A375 (cell line): Measurements from ENCODE around the gene NQO1.

GRCh38 chr16:68507613-68508041 is 31.5 kb upstream of the ZFP90 start:
- RAMPAGE, long total RNA, result no peak

DNA sequence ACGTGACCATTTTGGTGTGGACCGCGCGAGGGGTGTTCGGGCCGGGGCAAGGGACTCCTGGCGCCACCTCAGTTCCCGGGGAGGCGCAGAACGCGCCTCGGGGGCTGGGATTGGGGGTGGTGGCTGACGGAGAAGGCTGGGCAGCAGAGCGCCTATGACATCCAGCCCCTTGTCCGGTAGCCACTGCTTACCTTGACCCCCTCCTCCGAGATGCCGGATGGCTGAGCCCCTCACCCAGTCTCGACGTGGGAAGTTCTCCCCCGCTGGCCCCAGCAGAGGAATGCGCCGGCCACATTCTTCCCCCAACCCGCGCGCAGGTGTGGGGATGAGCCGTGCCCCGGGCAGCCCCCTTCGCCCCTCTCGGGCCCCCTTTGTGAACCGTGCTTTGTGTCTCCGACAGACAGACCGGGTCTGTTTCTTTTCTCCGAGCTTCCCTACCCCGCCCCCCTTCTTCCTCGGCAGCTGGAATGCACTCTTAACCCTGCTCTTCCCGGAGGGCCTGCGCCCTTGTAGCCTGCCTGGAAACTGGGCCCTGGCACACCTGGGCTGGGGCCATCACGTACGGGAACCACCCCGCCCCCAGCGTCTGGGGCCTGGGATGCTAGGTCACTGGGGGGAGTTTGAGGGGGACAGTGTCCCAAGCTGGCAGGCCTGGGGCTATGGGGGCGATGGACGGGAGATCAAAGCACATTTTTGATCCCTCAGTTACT is 834 bp downstream of the CDH3 start:
- RAMPAGE, long total RNA, result no peak

DNA sequence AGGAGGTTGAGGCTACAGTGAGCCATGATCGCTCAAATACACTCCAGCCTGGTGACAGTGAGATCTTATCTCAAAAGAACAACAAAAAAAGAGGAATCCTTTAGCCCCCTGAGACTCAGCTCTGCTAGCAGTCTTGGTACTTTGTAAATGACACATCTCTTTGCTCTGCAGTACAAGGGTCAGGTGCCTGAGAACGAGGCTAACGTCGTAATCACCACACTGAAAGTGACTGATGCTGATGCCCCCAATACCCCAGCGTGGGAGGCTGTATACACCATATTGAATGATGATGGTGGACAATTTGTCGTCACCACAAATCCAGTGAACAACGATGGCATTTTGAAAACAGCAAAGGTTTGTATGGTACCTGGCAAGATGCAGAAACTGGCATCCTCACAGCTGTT is 30.2 kb upstream of the TANGO6 start:
- RAMPAGE, long total RNA, result no peak

- RAMPAGE, long total RNA, result no peak
Observed at GRCh38 chr16:68841267-68841751, 2.0 kb upstream of the TANGO6 start.

GRCh38 chr16:69116056-69116706 is 10.7 kb downstream of the HAS3 start:
- RAMPAGE, long total RNA, result no peak

DNA sequence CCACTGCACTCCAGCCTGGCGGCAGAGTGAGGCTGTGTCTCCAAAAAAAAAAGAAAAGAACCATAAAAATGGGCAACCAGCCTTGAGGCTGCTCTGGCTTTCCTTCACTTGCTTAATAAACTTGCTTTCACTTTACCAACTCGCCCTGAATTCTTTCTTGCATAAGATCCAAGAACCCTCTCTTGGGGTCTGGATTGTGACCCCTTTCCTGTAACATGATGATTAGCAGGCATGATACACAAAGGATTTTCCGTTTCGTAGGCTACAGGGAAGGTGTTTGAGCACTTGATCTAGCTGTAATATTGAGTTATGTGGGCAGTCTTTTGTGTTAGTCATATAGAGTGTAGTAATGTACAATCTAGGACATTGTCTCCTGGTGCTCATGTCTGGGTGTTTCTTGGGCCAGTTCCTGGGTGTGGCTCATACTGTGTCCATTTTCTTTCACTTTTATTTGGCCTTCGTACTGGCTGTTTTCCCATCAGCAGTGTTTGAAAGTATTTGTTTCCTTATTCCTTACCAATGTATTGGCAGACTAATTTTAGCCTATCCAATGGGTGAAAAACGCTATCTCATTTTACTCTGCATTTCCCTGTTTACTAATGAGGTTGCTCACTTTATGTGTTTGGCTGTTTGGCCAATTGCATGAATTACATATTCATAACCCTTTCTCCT is 13.5 kb upstream of the SNTB2 start:
- RAMPAGE, long total RNA, result no peak

DNA sequence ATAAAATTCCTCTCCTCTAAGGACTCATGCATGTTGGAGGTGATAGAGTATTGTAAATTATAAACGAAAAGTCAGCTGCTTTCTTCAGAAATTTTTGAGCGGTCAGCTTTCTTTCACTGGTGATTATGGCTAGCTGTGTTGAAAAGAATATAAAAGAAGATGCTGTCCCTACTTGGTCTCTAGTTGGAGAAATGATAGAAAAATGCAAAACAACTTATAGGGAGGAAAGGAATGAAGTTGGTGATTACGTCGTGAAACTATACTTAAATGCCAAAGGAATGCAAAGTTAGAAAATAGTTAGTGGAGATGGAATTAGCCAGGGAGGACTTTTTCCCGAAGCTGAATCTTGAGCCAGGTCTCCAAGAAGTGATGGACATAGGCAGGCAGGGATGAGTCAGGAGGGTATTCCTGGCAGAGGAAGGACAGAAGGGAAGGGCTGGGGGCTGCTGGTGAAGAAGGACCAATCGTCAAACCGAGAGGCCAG is 1.6 kb downstream of the SNTB2 start:
- RAMPAGE, long total RNA, result no peak

GRCh38 chr16:69224998-69225696 is 38.2 kb downstream of the SNTB2 start:
- RAMPAGE, long total RNA, result no peak

GRCh38 chr16:69403973-69405000 is 18.5 kb upstream of the TERF2 start:
- RAMPAGE, long total RNA, result no peak

- RAMPAGE, long total RNA, result no peak
Observed at GRCh38 chr16:69417237-69418156, 6.9 kb upstream of the CYB5B start.

DNA sequence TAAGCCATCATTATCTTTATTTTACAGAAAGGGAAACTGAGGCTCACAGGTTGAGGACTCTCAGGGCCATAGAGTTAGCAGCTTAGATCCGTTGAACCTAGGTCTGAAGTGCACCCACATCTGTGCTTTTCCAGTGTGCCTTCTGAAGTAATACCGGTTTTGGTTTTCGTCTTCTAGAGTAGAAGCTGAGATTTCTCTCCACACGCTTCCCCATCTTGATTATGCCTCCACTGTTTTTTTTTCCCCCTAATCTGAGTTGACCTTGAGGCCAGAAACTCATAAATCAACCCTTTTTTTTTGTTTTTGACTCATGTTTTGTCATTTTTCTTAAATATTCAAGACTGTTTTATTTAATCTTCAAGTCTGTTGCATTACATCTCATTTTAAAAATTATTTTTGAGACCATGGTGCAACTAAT is 713 bp downstream of the CYB5B start:
- RAMPAGE, long total RNA, result no peak

GRCh38 chr16:69445040-69445508 is 20.7 kb downstream of the CYB5B start:
- RAMPAGE, long total RNA, result no peak

DNA sequence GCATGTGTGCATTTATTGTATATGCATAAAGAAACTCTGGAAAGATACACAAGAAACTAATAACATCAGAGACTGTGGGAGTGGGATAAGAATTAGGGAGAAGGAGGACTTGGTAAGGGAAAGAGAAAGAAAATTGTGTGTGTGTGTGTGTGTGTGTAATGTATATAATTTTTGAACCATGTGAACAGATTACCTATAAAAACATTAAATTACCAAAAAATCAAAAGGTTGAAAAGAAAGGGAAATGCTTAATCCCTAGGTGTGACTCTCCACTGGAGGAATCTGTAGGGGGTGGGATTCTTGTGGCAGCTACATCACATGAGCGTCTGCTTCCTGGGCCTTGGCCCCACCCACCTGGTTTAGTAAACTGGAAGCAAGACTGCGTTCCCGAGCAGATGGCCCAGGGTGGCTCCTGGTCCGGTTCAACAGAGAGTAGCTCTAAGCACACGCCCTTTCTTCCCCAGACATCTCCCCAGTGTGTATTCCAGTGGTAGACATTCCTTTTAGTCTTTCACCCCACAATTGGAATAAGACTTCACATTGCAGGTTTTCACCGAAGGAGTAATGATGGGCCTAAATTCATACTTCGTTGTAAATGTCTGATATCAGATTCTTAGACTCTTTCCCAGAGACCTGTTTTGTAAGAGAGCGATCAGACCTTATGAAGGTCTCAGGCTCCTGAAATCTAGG is 36.2 kb upstream of the NFAT5 start:
- RAMPAGE, long total RNA, result no peak

- RAMPAGE, long total RNA, result start-site peak on the minus strand at chr16:69726556-69726562, 283 and 87 reads in 2 replicates
Observed at GRCh38 chr16:69726055-69727204, at the start of gene NQO1. Gene NQO1, minus strand, starts transcription at chr16:69726560.

DNA sequence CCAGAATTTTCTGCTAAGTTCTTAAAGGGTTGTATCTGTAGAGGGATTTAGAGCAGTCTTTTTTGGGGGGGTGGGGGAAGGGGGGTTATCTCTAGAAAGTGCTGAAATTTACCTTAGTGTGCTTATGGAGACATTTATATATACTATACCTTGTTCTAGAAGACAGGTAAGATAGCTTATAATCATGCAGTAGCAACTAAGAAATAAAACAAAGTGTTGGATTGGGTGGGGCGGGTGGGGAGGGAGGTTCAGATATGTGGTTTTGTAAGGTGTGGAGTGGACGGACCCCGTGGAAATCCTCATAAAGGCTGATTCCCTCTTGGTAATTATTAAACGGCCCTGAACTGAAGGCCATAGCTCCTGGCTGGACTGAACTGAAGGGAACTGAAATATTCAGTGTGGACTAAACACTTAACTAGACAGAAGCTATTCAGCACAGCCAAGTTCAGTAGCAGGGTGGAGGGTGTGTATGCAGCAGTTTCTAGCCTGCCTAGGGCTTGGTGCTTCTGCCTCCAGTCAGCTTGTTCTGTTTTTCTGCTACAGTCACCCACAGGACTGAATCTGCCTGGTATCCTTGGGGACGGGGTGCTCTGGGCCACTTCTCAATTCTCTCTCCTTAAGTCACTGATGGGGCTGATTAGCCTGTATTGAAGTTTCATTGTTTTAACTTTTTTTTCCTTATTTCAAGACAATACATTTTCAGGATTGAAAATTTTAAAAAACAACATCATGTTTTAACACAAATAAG is 77.0 kb downstream of the WWP2 start:
- RAMPAGE, long total RNA, result no peak

GRCh38 chr16:69965663-69965928 is 14.5 kb downstream of the CLEC18A start:
- RAMPAGE, long total RNA, result no peak

DNA sequence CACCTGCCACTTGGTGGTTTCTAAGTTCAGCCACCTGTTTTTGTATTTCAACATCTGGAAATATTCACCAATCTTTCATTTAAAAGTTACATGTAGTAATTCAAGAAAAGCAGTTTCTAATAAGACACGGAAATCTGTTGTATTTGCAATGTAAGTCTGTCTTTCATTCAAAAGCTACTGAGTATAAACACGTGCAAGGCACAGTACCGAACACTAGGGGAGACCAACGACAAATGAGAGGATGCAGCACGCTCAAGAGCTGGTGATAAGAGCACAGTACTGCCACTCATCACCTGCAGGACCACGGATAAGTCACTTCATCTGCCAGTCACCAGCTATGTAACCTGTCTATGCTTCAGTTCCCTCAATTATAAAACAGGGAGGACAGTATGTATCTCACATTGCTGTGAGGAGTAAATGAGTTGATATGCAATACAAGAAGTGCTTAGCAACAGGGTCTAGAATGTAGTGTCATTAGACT is 67.1 kb downstream of the CLEC18A start:
- RAMPAGE, long total RNA, result no peak

- RAMPAGE, long total RNA, result no peak
Observed at GRCh38 chr16:70152375-70153118, 21.0 kb upstream of the CLEC18C start.

DNA sequence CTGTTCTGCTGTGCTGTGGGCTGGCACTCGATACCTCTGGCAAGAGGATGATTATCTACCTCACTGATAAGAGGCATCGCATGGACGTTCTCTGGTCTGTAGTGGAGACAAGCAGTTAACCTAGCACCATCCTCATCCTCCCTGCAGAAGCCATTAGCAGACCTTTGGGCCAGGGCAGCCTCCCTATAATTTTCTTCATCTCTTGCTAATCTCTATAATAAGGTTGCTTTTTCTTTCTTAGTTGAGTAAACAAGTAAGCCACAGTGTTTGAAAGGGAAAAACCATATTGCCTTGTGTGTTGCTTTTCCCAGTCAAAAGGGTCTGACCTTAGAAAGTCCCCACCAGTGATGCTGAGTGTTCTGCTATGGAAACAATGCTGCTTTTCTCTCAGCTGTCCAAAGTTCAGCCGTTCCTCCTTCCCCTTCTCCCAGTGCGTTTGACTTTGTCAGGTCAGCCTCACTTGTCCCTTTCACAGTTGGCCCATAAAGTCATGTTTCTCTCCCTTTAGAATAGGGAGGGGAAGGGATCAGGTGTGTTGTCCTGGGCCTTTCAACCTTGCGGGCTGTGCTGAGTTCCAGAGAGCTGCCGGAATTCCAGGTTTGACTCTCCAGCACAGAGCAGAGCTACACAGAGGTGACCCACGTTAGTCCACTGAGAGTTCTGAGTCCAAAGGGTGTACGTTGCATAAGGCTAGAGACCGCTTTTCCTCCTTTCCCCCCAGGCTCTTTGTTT is 16.0 kb upstream of the CLEC18C start:
- RAMPAGE, long total RNA, result no peak

GRCh38 chr16:70251033-70251835 is 506 bp downstream of the EXOSC6 start:
- RAMPAGE, long total RNA, result no peak